Measurements from ENCODE around the genes GPR142, GPRC5C and CD300LF.

DNA sequence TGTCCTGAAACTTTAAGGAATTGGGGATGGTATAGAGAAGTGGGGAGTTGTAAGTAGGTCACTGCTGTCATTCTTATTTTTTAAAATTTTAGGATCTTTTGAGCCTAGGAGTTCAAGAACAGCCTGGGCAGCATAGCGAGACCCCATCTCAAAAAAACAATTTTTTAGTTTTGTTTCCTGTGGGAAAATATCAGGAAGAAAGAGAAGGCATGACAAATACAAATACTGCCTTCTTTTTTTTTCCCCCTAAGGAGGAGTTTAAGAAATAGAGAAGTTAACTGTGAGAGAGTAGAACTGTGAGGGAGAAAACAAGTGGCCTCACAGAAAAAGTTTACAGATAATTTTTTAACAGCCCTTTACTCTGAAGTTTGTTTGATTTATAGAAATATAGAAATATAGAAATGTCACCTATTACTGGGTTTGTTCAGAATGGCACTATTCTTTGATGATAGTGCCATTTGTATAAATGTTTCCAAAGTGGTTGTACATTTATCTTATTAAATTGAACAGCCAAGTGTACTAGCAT, 21.1 kb downstream of the TTYH2 start:
- PRO-cap: no peak

DNA sequence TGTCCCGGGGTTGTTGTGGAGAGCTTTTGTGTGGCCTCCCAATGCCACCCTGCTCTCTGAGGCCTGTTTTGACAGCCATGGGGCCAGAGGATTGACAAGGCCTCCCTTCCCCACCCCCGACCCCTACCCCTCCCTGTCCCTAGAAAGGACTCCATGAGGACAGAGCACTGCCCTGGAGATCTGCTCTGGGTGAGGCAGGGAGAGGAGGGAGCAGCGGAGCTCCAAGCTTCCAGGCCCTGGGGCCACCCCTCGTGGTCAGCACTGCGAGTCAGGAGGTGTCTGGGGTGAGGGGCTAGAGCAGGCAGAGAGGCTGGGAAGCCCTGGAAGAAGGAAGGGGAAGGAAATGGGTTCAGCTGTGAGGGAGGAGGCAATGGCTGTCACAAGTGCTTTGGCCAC, 28.3 kb upstream of the DNAI2 start:
- PRO-cap: no peak

GRCh38 chr17:74367200-74367715, at the start of gene GPR142:
GPR142 (plus strand) TSS chr17:74367506.
- PRO-cap: no peak

GRCh38 chr17:74380078-74380453, 12.8 kb downstream of the GPR142 start:
- PRO-cap: no peak

DNA sequence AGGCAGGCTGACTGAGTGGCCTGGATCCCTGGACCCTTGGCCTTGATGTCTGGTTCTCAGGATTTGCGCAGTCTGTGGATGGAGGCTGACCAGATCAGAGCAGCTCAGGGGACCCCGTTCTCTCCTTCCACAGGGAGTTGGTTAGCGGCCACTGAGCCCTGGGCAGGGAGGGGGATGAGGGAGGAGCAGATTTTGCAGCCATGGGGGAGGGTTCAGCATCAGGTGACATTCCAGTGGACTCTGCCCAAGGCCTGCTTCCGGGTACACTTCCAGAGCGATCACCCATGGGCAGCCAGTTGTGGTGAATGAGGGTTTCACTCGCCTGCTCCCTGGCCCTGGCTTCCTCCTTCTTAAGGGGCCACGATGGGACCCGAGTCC, 4.9 kb upstream of the GPRC5C start:
- PRO-cap: no peak

DNA sequence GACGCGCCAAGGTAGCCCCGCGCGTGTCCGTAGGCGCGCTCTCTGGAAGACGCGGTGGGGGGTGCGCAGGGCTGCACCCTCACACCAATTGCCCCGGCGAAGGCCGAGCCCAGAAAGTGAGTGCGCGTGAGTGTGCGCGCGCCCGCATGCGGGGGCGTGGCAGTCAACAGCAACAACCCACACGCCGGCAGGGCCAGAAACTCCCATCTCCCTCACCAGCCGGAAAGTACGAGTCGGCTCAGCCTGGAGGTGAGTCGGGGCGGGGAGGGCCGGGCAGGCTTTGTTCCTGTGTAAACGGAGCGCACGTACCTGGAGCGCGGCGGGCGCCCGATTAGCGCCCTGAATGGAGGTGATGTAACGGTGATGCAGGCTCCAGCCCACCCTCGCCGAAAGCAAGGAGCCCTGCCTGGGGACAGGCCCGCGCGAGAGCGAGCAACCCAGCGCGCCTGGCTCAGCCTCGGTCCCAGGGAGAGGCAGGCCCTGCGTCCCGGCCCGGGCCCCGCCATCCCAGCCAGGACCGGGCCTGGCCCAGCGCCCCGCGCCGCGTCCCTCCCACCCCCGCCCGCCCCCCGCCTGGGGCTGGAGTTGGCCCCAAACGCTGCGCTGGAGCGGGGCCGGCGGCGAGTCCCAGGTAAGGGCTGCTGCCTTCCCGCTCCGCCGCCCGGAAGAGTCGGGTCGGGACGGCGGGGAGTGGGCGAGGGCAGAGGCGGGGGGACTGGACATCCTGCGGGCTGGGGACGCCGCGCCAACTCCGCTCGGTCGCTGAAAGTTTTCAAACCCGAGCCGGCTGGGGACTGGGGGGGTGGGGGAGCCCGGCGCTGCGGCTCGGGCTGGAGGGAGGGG, at the start of gene GPRC5C:
Gene GPRC5C (plus strand): TSS at position 196 of the 843 bp plus-strand sequence.
- PRO-cap: no peak

DNA sequence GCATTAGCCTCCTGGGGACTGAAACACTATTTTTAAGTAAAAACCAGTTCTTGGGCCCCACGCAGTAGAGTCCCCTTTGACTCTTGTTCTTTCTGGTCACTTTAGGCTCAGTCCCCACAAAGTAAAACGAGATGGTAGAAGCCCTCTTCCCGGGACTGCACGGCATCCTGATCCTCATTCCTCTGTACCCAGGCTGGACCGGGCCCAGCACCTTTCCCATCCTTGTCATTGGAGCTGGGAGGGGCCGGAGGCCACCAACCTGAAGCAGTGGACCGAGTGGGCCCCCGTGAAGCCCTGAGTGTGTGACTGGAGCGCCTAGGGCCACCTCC, 17.2 kb upstream of the CD300A start:
- PRO-cap: no peak

DNA sequence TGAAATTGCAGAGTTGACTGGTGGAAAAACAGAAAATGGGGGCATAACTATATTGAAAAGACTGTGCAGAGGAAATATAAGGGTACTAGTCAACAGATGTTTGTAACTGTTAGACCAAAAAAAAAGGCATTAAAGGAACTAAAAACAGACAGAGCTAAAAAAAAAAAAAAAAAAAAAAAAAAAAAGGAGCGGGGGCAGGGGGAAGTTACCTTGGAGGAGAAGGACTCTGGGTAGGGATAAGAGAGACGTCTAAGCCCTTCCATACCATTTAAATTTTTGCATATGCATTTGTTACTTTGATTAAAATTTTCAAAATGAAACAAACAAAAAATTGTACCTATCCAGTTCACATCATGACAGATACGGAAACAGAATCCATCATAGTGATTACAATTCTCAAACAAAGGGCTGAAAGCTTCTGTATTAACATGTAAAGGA, 40.3 kb upstream of the CD300E start:
- PRO-cap: no peak

GRCh38 chr17:74712842-74713146, at the start of gene CD300LF:
CD300LF (minus strand) TSS chr17:74712923.
- PRO-cap: bidirectional peak, plus-strand start at chr17:74712989, minus-strand start at chr17:74712973

DNA sequence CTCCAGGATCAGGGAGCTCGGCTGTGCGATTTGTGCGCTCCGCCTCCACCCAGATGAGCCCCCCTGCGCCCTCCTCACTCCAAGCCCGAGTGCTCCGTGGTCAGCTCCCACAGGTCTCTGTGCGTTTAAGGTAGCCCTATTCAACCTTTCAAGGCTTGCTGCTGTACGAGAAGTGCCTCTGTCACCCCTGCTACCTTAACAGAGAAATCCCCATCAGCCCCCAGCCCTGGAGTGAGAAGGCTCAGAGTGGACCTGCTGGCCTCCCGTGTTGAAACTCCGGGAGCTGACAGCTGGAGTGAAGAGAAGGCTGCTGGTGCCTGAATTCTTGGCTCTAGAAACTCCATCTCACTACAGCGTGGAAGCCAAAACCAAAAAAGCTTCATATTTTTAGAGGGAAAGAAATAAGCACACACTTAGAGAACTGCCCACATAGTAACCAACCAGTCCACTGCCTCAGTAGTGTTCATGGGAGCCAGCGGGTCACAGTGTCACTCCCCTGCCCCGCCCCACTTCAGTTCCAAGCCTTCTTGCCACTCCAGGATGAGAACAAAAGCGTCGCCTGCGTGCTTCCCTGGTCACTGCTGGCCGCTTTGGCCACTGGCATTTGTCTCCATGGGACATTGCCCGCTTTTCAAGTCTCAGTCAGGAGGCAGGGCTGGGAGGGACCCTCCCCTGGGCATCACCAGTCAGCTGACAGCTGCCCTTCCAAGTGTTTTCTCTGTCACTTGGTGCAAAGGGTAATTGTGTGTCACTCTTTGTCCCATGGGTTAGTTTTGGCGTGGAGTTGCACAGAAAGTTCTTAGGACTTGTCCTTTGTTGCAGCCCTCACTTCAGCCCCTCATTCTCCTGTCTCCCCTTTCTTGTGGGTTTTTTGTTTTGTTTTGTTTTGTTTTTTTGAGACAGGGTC, 36.6 kb downstream of the TMEM104 start:
- PRO-cap: no peak

- PRO-cap: no peak
These were observed 7.4 kb downstream of the GRIN2C start for GRCh38 chr17:74852061-74852867.

DNA sequence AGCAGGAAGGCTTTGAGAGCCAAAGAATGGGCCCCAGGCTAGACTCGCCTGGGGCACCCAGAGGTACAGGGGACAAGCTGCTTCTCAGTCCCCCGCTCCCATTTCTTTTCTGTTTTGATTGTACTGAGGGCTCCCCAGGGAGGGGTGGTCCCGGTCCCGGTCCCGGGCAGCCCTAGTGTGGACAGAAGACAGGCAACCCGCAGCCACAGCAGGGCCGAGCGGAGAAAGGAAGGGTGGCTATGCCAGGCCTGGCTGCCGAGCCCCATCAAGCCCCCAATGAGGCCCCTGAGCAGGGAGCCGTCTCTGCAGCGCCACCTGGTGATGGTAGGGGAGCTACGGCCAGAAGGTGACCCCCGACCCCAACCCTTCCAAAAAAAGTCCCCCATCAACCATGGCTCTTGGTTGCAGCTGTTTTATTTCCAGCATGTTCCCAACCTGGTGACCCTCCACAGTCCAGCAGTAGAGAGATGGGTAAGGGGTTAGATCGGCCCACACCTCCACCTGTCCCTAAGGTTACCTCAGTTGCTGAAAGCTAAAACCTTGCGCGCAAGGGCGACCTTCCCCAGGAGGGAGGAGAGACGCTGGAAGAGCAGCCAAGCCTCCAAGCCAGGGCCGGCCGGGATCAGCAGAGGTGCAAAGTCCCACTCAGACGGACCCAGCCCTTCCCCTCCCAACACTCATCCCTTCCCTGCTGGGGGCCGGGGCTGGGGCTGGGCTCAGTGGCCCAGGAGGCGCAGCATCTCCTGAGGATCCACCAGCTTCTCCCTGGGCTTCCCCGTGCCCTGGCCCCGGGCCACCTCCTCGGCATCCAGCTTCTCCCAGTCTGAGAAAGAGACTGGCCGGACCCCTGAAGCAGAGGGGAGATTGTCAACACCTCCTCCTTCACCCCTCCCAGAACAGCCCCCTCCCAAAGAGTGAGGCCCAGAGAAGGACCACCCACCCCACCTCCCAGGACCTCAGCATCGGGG, 2.7 kb upstream of the GRIN2C start:
- PRO-cap: no peak

- PRO-cap: no peak
These were observed 1.3 kb upstream of the FDXR start for GRCh38 chr17:74874061-74874556.

DNA sequence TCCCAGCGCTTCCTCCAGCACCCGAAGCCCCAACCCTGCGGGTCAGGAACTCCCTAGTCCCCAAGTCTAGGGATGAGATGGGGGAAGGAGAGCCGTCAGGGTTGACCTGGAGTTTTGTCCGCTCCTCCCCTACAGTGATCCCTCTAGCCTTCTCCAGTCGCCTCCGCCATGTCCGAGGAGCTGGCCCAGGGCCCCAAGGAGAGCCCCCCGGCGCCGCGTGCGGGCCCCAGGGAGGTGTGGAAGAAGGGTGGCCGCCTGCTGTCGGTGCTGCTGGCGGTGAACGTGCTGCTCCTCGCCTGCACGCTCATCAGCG, 348 bp downstream of the OTOP2 start:
- PRO-cap: no peak

DNA sequence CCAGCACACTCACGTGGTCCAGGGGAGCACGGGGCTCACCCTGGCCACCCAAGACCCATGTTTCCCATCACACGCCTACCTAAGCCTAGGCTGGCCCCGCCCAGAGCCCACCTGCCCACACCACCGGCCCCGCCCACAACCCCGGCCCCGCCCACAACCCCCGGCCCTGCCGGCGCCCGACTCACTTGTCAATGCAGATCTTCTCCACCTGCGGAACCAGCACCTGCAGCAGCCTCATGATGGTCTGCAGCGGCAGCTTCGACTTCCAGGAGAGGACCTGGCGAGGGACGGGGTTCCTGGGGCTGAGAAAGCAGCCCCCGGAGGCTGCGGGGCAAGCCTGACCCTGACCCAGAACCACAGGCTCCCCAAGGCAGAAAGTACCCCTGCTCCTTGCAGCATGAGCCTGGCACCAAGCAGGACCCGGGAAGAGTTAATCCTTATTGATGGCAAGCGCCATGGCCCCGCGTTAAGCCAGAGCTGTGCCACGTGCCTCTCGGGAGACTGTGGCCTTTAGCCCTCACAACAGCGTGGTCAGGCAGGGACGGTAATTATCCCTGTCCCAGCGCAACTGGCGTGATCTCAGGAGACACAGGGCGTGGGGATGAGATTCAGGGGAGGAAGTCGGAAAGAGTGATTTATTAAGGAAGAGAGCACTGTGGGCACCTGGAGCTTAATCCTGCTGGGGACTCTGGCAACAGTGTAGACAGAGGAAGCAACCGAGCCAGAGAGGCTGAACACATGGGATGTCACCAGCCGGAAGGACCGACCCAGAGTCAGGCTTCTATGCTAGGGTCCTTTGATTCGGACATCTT, 16.6 kb downstream of the OTOP3 start:
- PRO-cap: no peak

- PRO-cap: no peak
These were observed 582 bp downstream of the ATP5PD start for GRCh38 chr17:75045956-75046817.

DNA sequence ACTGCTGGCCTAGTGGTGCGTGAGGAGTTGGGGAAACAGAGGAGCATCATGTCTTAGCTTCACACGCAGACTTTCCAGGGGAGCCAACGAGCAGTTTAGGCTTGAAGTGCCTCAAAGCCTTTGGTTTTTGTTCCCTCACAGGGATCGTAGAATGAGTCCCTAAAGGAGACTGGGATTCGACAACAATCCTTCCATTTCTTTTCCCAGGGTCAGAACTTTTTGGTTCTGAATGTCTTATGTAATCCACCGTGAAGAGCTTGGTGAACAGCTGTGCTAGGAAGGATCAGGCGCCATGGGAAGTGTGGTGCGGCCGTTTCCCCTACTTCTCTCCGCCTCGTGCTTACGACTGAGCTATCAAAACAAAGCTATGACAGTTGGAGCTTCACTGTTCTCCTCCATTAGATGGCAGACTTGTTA, 12.7 kb downstream of the KCTD2 start:
- PRO-cap: no peak

DNA sequence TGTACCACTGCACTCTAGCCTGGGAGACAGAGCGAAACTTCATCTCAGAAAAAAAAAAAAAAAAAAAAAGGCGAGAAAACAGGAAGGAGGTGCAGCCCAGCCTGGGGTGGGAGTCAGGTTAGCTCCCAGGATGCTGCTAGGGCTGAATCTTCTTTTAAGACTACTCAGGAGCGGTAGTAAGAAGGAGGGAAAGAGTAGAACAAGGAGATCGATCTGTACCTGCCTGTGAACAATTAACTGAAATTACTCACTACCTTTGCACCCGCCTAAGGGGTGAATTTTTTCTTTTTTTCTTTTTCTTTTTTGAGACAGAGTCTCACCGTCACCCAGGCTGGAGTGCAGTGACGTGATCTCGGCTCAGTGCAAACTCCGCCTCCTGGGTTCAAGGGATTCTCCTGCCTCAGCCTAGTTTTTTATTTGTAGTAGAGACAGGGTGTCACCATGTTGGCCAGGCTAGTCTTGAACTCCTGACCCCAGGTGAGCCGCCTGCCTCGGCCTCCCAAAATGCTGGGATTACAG, 2.0 kb downstream of the SLC16A5 start:
- PRO-cap: no peak

- PRO-cap: no peak
These were observed 20.0 kb upstream of the SLC25A19 start for GRCh38 chr17:75308982-75309869.

DNA sequence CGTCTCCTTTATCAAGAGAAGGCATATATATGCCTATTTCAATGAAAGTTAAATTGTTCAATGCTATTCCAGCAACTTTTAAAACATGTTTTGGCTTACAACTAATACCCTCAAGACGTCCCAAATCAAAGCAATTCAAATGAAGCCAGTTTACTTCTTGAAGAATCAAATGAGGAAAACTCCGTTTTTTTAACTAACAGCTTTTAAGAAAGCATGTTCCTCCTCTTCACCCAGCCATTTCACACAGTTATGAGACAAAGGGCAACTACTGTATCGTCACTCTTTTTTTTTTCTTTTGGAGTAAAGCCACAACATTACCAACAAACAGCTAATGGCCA, 14.7 kb downstream of the GRB2 start:
- PRO-cap: no peak

Data from NALM6 (cell line).